Vagina (tissue), 1 donor: ENCODE results near the genes PSMA4, CHRNB4 and MTHFS.

DNA sequence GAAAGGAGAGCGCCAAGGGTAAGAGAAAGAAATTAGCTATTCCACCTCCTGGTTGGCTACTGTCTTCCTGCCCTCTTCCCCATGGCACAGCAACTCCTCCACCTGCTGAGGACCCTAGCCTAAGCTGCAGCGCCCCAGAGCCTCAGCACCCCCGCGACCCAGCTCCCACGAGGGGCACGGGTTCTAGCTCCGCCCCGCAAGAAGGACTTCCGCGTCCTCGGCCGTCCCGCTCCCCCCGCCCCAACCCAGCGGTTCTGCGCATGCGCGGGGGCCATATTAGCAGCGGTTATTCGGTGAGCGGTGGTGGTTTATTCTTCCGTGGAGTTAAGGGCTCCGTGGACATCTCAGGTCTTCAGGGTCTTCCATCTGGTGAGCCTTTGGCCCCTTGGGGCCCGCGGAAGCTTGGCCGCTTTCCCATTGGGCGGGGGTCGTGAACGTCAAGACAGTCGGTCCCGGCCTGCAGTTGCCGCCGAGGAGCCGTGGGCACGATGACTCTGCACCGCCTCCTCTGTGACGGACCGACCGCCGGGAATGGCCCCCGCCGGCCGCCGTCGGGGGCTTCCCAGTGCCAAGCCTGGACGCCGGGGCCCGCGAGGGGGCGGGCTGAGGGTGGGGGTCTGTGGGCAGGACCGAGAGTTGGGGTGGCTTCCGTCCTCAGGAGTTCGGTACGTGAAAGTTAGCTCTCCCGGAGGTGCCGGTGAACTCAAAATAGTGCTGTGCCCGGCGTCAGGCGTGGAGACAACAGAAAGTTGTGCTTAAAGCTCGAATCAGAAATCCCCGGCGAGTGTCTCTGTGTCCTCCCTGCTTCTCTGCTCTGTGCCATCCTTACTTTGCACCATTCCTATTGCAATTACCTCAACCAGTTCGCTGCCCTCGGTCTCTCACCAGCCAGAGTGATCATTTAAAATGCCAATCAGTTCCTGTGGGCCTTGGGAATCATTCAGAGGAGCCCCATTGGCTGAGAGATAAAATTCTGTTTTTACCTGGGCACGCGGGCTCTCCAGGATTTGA, at the start of gene PSMA4:
PSMA4 (plus strand) TSS at position 274 of the 1,011 bp plus-strand sequence.
- PRO-cap, result bidirectional peak, plus-strand start at position 279 of the sequence, minus-strand start at position 185 of the sequence; bidirectional peak, plus-strand start at position 612 of the sequence, minus-strand start at position 533 of the sequence
- RAMPAGE, long total RNA, result start-site peak on the plus strand centred at position 282 of the sequence, 8 bp wide, 118 reads

DNA sequence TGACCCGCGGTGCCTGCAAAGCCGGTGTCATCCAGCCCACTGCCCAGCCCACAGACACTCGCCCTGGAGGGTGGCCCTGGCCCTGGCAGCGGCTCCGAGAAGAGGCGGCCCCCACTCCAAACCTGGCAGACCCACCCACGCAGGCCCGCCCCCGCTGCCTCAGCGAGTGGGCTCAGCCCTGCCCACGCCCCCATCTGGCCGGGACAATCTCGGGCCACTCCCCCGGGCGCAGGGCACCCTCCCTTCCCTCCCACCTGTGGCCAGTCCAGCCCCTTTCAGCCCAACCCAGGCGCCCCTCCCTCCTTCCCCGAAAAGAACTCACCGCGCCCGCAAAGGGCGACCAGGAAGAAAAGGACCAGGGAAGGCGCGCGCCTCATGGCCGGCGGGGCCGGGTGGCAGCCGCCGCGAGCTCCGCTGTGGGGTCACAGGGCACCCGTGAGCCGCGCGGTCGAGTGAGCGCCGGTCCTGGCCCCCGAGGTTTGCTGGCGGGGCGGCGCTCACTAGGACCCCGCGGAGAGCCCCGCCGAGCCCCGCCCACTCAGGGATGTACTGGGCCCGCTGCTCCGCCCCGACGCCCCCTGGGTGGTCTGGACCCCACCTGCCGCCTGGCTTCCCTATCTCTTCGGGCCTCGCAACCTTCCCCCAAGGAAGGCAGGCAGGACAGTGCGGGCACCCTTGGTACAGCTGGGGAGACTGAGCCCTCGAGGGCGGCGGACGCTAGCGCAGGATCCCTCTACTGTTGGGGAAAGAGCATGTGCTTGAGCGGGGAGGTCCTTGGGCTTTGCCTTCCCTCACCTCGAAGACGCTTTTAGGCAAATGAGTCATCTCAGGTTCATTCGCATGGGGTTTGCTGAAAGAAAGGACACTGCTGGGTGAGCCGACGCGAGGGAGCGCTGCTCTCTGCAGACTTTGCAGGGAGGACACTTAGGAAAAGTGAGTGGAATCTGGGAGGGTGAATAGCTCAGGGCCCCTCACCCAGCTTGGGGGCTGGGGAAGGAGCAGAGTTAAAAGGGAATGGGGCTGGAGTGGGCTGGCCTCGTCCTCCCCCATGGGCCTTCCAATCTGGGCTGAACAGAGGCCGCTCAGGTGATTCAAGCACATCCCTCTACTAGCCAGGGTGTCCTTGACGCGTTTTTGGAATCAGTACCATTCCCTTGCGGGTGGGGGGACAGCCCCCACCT, at the start of gene CHRNB4:
CHRNB4 (minus strand) TSS at position 454 of the 1,181 bp plus-strand sequence.
- PRO-cap, result no peak
- RAMPAGE, long total RNA, result no peak

- PRO-cap, result no peak
- RAMPAGE, long total RNA, result no peak
Measured at GRCh38 chr15:78804234-78804806, 6.9 kb downstream of the ADAMTS7 start.

DNA sequence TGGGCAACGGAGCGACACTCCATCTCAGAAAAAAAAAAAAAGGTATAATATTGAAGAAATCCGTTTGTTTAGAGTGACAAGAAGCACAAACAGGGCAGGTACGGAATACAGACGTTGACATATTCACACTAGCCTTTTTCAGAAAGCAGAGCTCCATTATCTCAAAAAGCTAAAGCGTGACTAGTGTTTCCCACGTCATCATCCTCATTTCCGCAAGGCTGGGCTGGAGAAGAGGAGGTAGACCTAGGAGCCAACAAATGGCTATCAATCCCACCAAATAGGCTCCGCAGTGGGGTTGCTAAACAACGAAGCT, 647 bp upstream of the MORF4L1 start:
- PRO-cap, result no peak
- RAMPAGE, long total RNA, result no peak

DNA sequence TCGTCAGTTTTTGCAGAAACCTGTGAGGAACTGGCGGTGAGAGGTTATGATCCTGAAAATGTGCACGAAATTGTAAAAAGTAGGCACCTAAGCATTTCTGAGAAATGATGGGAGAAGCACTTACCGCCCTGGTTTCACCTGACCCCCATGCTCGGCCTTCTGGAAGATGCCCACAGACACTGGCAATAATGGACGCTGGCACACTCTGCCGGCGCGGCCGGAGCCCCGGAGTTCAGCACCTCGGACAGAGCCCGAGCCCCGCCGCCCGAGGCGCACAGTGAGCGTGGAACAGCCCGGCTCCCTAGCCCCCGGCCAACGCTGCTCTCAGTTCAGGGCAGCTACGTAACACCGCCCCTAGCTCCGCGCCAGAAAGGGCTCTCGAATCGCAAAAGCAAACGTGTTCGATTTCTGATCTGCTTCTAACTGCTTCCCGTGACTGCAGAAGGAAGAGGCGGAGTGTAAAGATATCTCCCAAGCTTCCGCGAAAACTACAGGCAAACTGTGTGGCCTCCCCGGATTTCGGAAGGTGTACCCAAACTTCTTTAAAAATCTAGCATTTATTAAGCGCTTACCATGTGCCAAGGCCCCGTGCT, 1.1 kb downstream of the ANKRD34C start:
- PRO-cap, result no peak
- RAMPAGE, long total RNA, result no peak

DNA sequence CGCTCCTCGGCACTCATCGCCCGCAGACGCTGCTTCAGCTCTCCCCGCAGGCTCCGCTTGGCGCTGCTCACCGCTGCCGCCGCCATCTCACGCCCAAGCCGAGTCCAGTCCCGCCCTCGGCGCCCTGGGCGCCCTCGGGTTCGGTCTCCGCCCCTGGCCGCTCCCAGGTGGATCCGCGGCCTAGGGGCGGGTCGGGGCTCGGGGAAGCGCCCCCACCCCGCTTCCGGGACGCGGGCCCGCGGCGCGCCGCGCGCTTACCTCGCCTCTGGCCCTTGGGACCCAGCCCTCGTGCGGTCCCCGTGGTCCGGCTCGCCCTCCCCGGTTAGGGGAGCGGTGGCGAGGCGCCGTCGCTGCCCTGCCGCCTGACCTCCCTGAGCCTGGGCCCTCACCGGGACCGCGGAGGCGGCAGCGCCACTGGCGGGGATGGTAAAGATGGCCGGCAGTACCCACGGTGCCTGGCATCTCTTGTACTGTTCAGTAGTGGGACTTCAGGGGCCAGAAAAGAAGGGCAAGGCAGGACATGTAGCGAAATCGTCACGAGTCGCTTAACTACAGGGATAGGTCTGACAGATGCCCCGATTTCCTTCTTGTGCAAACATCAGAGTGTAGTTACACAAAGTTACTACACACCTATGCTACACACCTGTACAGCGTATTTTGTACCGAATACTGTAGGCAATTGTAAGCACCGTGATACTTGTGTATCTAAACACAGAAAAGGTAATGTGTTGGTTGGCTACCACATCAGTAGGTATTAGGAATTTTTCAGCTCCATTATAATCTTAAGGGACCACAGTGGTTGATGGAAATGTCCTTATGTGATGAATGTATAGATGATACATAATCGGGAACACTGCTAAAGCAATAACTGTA, at the start of gene MTHFS:
MTHFS (minus strand) TSS at position 112 of the 873 bp plus-strand sequence.
- PRO-cap, result bidirectional peak, plus-strand start at position 116 of the sequence, minus-strand start at position 100 of the sequence
- RAMPAGE, long total RNA, result start-site peak on the minus strand centred at position 140 of the sequence, 118 bp wide, 96 reads

- PRO-cap, result no peak
- RAMPAGE, long total RNA, result no peak
Measured at GRCh38 chr15:79967023-79967229, 4.1 kb downstream of the BCL2A1 start.

- PRO-cap, result unidirectional peak, plus-strand start at chr15:79968464
- RAMPAGE, long total RNA, result no peak
Measured at GRCh38 chr15:79967589-79968723, 3.0 kb downstream of the BCL2A1 start.

DNA sequence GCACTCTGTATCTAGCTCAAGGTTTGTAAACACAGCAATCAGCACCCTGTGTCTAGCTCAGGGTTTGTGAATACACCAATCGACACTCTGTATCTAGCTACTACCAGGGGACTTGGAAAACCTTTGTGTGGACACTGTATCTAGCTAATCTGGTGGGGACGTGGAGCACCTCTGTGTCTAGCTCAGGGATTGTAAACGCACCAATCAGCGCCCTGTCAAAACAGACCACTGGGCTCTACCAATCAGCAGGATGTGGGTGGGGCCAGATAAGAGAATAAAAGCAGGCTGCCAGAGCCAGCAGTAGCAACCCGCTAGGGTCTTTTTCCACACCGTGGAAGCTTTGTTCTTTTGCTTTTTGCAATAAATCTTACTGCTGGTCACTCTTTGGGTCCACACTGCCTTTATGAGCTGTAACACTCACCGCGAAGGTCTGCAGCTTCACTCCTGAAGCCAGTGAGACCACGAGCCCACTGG, 42.4 kb upstream of the ZFAND6 start:
- PRO-cap, result no peak
- RAMPAGE, long total RNA, result no peak

- PRO-cap, result no peak
- RAMPAGE, long total RNA, result no peak
Measured at GRCh38 chr15:80058805-80059056, 745 bp upstream of the ZFAND6 start.

DNA sequence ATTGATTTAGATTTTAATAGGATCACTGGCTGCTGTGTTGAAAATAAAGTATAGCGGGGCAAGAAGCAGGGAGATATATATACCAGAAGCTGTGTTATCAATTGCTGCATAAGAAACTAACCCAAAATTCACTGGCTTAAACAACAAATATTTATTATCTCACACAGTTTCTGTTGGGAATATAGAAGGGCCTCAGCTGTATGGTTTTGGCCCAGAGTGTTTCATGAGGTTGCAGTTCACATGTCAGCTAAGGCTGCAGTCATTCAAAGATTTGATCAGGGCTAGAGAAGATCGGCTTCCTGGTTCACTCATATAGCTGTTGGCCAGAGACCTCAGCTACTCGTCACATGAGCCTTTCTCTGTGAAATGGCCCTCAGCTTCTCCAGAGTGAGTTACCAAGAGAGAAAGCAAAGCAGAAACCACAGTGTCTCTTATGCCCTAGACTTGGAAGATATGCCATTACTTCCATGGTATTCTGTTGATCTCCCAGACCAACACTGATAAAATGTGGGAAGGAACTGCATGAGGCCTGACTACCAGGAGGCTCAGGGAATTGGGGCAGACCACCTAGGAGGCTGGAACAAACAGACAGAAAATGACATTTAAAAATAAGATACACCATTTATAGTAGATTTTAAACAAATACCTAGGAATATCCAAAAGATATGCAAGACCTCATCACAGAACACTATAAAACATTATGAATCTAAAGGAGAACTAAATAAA, 42.9 kb upstream of the FAH start:
- PRO-cap, result no peak
- RAMPAGE, long total RNA, result no peak

GRCh38 chr15:80129780-80130348, 22.9 kb upstream of the FAH start:
- PRO-cap, result no peak
- RAMPAGE, long total RNA, result start-site peak on the plus strand at chr15:80129927-80130089, 20 reads

DNA sequence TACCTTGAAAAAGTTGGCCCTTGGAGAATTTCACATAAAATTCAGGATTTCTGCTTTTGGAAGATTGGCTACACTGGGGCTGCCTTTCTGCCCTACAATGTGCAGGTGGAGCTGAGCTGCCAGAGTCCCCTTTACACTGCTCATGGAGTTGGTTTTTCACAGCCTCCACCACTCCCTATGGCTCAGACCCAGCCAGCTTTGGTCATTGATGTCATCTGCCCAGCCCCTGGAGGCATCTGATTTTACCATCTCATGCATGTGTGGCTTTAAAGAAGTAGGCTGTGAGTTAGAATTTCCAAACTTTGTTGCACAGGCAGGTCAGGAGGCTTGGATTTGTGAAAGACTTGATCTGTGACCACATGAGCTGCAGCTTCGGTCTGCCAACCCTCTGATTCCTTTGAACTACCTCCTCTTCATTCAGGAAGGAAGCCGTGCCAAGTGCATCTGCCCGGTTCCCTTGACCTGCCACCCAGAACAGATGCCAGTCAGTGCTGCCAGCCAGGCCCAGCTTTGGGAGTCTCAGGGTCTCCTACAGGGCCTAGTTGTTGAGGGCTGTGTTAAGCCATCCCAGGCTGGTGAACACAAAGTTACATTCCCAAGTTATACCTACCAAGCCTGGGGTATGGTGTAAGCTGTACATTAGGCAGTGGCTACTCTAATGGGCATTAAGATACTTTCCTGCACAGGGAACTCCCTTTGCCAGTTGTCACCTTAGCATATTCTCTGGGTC, 9.2 kb downstream of the CTXND1 start:
- PRO-cap, result no peak
- RAMPAGE, long total RNA, result no peak

- PRO-cap, result no peak
- RAMPAGE, long total RNA, result no peak
Measured at GRCh38 chr15:80405286-80405834, 1.2 kb downstream of the ARNT2 start.

DNA sequence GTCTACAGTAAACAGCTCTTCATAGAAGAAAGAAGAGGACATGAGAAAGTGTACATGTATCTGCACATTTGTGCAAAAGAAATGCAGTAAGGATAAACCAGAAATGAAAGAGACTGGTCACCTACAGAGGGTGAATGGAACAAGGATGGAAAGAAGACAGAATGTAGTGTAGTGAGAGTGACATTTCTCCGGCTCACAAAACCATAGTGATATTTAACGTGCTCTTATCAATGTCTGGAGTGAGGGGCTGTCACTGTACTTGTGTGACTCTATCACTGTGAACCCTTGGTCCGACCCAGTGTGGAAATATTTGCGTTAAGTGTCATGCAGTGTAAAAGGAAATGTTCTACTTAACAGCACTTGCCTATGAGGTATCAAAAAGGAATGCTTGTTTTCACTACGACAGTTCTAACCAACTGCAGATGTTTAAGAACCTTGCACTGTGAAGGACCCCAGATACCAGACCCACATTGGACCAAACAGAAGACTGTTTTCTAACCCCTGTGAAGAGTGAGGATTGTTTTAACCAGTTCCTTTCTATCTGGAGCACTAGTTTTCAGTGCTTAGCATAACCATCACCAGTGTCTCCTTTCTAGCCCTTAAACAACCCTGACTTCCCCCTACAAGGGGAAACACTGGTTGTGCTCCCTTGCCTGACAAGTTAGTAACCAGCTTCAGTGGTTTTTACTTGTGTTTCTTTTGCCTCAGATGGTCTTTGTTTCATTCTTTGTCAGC, 144.8 kb upstream of the ABHD17C start:
- PRO-cap, result no peak
- RAMPAGE, long total RNA, result no peak

DNA sequence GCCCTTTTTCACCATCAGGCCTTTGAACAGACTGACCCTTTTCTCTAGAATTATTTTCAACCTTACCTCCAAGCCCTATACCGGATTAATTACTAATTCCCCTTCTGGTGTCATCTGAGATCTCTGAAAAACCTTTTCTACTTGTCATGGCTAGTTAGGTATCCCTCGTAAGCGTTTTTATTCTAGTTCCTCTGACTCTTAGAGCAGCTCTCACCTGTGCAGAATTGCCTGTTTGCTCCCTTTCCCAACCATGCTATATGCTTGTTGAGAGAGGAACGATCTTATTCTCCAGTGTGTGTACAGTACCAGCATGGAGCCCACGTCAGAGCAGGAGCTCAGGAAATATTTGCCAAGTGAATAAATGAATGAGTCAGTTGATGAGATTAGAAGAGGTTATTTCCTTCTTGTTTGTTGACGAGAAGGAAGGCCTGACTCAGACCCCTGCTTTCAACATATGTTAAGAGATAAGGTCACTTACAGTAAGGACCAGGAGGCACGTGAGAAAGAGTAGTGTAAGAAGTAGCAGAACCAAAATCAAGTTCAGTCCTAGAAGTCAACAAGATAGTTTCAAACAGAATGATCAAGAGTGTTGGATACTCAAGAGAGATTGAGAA, 106.4 kb upstream of the ABHD17C start:
- PRO-cap, result no peak
- RAMPAGE, long total RNA, result no peak

- PRO-cap, result no peak
- RAMPAGE, long total RNA, result no peak
Measured at GRCh38 chr15:80682000-80682874, 12.9 kb upstream of the ABHD17C start.

GRCh38 chr15:80693917-80694242, 1.2 kb upstream of the ABHD17C start:
- PRO-cap, result no peak
- RAMPAGE, long total RNA, result no peak

GRCh38 chr15:80697329-80698032, 2.4 kb downstream of the ABHD17C start:
- PRO-cap, result no peak
- RAMPAGE, long total RNA, result no peak

DNA sequence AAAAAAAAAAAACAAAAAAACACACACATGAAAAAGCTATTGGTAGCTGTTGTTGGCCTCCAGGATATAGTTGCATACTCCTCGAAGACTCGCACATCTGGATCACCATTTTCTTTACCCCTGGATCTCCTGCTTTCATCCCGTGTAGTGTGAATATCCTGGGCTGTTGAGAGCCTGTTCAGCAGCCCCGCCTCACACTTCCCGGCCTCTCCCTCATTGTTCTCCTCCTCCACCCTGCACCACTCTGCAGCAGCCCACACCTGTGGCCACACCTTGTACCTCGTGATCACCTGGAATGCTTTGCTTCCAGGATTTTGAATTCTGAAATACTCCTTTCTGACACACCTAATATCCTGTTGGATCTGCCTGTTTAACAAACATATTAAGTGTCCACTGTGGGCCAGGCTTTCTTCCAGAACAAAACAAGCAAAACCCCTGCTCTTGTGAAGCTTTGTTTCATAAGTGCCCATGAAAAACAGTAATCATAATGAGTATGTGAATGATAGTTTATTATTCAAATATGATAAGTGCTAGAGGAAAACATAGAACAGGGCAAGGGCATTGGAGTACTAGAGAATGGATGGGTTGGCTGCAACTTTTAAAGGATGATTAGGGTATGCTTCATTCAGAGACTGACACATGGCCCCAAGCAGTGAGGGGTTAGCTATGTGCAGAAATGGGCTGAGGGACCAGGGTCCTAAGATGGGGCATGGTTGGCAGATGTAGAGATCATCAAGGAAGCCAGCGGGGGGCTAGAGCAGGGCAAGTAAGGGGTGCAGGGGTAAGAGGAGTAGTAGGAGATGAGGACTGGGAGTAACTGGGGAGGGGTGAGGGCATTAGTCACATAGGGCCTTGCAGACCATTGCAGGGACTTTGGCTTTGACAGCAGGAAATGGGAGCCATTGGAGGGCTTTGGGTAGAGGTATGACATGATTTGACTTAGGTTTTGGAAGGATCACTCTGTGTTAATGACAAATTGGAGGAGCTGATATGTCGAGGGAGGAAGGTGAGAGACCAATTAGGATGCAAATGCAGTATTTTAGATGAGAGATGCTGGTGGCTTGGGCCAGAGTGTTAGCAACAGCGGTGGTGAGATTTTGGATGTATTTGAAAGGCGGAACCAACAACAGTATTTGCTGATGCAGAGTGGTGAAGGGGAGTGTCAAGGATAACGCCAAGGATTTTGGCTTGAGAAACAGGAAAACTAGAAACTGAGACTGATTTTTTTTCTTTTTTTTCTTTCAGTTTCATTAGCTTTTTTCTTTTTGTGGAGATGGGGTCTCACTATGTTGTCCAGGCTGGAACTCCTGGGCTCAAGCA, 14.8 kb downstream of the ABHD17C start:
- PRO-cap, result no peak
- RAMPAGE, long total RNA, result no peak